Smooth muscle cell (in vitro differentiated cells): ENCODE results near the genes TAS2R3, TRPV5, KEL and OR2A25.

GRCh38 chr7:141649429-141649786, 52.6 kb downstream of the DENND11 start:
- RAMPAGE, long total RNA = no peak

- RAMPAGE, long total RNA = no peak
Measured at GRCh38 chr7:141656540-141657041, 45.4 kb downstream of the DENND11 start.

GRCh38 chr7:141763842-141764304, at the start of gene TAS2R3:
TAS2R3 (plus strand) TSS chr7:141764097.
- RAMPAGE, long total RNA = no peak

- RAMPAGE, long total RNA = no peak
Measured at GRCh38 chr7:142327693-142328401, 70.0 kb upstream of the PRSS58 start.

DNA sequence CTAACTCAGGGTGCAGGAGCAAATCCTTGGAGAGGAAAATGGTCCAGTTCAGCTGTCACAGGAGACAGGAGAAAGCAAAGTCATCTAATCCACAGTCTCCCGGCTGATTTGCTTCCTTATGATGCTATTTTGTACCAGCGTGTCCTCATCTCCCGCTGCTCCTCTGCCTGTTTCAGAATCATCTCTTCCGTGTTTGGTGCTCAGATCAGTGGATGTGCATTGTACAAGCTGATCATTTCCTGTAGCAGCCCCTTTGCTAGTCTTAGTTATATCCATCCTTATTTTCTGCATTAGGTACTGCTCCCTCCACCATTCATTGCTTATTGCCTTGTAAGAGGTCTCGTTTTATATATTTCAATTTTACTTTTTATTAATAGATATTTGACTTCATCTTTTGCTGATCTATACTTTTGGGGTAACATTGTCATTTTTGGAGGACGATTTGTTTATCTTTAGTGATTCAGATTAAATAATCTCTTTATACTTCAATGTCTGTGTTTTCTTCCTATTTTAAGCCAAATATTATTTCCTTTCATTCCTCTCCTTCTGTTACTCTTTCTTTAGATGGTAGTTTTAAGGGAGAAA, 220.0 kb upstream of the PRSS58 start:
- RAMPAGE, long total RNA = no peak

DNA sequence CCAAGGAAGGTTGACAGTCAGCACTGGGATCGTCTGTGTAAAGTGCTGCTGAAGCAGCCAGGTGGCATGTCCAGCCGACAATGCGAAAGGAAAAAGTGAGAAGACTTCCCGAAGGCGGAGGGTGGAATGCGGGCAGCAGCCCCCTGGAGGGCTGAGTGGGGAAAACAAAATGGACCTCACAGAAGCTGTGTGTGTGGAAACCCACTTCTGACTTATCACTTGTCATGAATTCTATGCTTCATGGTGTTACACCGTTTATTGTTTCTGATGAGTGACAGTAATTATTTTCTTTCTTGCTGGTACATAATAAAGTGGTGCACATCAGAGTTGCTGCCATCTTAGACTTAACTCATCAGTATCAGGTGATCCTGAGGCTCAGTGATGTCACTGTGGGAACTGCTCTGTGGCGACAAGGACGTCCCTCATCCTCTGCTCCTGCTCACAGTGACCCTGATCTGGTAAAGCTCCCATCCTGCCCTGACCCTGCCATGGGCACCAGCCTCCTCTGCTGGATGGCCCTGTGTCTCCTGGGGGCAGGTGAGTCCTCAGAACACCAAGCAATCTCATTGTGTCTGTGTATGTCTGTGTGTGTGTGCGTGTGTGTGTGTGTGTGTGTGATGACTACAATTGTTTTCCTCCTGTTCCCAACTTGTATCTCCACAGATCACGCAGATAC, 220.3 kb upstream of the PRSS1 start:
- RAMPAGE, long total RNA = no peak

DNA sequence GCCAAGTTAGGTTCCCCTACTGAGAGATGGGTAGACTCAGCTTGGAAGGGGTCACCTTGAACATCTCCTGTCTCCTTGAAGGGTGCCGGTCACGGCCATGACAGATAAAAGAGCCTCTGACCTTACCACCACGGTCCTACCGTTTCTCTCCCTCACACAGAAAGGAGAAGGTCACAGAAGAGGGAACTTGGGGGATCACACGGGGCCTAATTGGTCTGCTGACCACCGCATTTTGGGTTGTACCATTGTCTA, 17.0 kb downstream of the PRSS2 start:
- RAMPAGE, long total RNA = no peak

DNA sequence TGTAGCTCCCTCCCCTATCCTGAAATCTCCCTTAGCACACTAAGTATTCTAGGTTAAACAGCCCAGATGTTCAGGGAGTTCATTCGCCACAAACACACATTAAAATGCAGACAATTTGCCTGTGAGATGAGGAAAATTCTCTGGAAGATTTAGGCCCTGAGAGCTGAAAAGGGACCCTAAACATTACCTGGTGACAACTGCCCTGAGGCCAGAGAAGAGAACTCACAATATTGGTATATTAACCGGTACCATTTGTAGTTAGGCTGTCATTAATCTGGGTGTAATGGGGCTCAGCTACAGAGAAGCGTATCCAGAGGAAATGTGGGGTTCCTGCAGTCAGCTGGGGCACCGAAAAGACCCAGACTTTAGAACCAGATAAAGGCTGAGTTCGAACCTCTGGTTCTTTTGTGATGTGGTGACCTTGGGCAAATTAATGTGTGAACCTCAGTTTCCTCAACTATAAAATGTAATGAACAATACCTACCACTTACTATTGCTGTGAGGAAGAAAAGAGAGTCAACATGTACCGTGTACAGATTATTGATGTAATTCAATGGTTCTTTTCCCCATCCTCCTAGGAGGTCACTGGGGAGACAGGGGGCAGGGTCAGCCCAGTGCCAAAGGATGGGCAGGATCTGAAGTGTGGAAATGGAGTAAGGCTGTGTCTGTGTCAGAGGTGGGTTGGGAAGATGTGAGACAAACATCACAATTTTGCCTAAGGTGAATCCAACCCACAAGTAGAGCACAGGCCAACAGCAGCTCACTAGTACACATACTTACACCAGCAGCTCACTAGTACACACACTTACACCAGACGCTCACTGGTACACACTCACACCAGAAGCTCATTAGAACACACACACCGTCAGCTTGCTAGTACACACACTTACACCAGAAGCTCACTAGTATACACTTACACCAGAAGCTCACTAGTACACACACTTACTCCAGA, 27.8 kb downstream of the PRSS2 start:
- RAMPAGE, long total RNA = no peak

DNA sequence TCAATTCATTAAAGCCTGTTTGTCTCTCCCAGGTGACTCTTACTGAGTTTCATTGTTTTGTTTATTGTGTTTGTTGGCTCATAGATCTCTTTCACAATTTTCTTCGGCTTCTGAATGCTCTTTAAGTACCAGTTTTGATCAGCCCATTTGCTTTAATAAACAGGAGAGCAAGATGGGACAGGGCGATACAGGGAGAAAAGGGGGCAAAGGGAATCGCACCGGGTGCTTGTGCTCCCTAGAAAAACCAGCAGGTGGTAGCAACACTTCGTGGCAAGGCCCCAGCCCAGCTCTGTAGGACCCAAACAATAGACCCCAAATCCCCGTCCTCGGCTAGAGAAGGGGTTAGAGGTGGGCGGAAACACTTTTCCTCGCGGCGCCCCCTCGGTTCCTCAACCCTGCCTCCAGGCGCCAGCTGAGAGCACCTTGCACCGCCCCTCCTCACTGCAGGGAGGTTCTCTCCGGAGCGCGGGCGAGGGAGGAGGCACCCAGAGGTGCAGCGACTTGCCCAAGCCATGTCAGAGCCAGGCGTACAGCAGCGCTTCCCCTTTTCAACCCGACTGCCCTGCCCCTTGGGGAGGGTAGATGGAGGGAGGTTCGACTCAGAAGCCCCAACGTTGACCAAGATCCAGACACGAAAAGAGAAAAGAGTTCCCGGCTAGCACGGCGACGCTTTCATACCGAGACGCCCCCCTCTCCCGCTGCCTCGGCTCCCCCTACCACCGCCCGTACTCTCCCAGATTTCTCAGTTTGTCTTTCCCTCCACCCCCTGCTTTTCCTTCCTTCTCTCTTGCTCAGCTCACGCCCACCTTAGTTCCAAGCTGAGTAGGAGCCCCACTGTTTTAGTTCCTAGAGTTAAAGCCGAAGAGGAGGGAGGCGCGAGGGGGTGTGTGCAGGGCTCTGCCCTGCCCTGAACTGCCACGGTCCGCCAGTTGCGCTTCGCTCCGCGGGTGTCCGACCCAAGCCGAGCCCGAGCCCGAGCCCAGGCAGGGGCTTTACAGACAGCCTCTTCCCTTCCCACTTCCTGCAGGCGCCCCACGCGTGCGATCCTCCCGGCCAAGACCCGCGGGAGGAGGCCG, 741 bp upstream of the EPHB6 start:
- RAMPAGE, long total RNA = no peak

DNA sequence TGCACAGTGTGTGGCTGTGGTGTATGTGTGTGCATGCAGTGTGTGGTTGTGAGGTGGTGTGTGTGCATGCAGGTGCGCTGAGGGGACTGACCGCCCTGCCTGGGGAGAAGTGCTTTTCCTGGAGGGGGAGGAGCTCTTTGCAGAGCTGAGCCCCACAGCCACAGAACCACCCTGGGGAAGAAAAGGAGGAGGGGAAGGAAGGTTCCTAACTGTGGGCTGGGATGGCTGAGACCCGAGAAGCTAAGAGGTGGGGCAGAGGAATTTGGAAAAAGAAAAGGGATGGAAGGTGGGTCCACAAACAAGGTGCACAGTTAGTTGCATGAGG, at the start of gene TRPV5:
Gene TRPV5 (minus strand): TSS at position 88 of the 325 bp plus-strand sequence.
- RAMPAGE, long total RNA = no peak

- RAMPAGE, long total RNA = no peak
Measured at GRCh38 chr7:142938323-142938744, 950 bp upstream of the LLCFC1 start.

GRCh38 chr7:142962109-142963091, at the start of gene KEL:
KEL (minus strand) TSS chr7:142962363.
- RAMPAGE, long total RNA = no peak

- RAMPAGE, long total RNA = no peak
Measured at GRCh38 chr7:143003419-143003844, 23.5 kb downstream of the OR9A2 start.

GRCh38 chr7:143291233-143291776, 3.2 kb downstream of the CASP2 start:
- RAMPAGE, long total RNA = no peak

GRCh38 chr7:143415634-143416344, 7.1 kb upstream of the EPHA1 start:
- RAMPAGE, long total RNA = no peak

GRCh38 chr7:144069505-144070057, at the start of gene OR2A25:
OR2A25 (plus strand) TSS chr7:144069811.
- RAMPAGE, long total RNA = no peak

DNA sequence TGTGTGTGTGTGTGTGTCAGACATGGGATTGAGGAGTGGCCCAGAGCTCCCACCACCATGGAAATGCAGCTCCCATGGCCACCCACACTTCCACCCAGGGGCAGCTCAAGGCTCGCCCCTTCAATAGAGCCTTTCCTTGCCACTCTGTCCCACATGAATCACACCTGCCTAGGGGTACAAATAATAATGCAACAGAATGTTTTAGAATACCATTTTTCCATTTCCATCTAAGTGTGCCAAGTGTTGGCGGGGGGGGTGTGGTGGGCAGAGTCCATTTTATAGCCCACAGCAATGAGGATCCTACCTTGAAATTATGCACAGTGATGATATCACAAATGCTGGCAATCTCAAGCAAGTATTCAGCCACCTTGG, 19.8 kb downstream of the OR2A1 start:
- RAMPAGE, long total RNA = no peak

DNA sequence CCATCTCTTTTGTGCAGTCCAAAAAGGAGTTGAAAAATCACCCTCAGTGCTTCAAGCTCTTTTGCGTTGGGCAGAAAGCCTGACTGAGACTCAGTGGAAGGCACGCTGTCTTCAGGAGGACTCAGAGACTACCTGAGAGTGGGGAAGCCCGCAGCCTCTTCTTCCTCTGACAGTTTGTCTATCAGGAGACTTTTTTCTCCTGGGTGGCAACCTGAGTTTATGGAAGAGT, 436.5 kb upstream of the C7orf33 start:
- RAMPAGE, long total RNA = no peak

- RAMPAGE, long total RNA = no peak
Measured at GRCh38 chr7:148304503-148304979, 286.0 kb upstream of the C7orf33 start.

- RAMPAGE, long total RNA = no peak
Measured at GRCh38 chr7:148480848-148481153, 109.8 kb upstream of the C7orf33 start.